ENCODE measurements around the gene PLAC9.

GRCh38 chr10:79287874-79288967, 59.0 kb upstream of the PPIF start:
- PRO-cap: no peak

DNA sequence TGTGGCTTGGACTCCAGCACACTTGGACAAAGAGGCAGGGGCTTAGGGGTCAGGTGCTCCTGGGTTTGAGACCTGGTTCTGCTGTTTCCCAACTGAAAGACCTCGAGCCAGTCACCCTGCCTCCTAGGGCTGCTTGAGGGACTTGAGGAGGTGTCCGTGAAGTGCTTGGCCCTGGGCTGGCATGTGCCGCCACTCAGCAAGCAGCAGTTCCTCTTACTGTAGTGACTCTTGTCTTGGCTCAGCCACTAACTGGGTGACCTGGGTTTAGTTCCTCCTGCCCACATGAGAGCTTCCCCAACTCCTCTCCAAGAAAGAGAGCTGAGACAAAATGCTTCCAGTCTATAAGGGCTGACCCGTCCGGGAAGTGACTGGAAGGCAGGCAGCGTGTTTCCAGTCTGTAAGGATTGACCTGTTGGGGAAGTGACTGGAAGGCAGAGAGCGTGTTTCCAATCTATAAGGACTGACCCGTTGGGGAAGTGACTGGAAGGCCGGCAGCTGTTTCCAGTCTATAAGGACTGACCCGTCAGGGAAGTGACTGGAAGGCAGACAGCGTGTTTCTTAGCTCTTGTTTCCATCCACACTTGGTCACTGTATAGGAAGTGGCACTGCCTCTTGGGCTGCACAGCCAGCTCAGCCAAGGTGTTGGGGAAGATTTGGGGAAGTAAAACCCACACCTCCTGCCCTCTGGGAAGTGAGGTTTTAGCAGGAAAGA, 53.4 kb upstream of the PPIF start:
- PRO-cap: no peak

GRCh38 chr10:79296081-79296977, 50.9 kb upstream of the PPIF start:
- PRO-cap: no peak

- PRO-cap: no peak
Measured at GRCh38 chr10:79311415-79312018, 35.8 kb upstream of the PPIF start.

DNA sequence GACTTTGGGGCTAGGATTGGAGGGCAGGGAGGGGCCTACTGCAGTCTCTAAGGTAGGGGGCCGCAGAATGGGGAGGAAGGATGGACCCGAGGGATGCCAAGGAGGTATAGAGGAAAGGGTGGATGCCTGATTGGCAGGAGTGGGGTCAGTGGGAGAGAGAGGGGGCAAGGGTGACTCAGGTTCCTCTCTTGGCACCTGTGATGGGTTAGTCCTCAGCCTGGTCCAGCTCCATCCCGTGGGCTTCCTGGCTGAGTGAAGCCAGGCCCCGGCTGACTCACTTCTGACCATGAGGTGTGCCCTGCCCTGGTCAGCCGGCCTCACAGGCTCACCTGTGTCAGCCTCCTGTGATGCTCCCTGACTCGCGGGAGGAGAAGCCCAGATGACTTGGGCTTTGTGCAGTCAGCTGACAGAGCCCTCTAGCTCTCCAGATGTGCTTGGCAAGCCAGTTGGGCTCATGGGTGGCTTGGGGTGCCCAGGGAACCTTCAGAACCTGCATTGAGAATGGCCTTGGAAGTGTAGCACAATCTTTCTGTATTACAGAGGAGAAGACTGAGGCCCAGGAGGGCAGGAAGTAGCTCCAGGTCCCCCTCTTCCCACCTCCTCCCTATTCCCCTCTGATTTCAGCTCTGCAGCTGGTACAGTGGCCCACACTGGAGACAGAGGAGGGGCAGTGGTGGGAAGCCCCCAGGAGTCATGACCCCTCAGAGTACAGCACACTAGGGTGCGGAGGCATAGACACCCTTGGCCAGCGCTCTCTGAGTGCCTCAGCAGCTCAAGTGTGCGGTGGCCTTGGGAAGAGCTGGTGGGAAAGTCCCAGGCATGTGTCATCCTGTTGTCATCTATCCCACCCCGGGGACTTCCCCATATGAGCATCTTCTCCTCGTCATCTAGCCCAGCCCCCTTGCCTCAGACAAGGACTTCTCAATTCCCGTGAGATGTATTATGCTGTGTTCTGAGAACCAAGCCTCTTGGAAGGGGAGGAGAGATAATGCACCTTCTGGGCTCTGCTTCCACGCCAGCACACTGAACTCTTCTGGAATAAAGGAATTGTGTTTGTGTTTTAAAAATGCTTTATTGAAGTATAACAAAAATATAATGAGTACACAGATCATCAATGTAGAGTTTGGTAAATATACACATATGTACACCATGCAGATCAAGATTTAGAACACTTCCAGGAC, 15.8 kb upstream of the PPIF start:
- PRO-cap: no peak

GRCh38 chr10:79353574-79353992, 6.3 kb downstream of the PPIF start:
- PRO-cap: no peak

- PRO-cap: no peak
Measured at GRCh38 chr10:79431861-79432456, 13.5 kb downstream of the ZCCHC24 start.

GRCh38 chr10:79450327-79450526, 4.8 kb upstream of the ZCCHC24 start:
- PRO-cap: no peak

DNA sequence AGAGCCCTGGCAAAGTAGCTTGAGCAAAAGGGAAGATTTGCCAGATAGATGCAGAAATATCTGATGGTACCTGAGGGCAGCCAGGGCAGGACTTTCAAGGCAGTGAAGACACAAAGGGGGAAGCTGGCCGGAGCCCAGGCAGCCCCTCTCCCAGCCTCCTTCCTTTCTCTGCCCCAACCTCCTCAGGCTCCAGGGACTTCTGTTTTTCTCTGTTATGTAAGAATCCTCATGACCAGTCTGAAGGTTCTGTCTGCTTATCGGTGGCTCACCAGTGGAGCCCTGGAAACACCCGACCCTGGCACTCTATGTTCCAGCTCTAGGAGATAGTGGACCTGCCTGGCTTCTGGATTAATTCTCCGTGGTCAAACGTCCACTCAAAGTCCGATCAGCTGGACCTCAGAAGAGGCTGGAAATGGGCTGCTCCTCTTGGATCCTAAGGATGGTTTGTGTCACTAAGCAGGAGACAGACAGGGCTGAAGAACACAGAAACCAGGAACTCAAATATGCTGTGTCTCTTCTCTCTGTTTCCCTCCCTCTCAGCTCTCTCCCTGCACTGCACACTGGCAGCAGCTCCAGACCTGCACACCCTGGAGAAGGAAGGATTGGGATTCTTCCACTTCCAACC, 22.3 kb upstream of the ZCCHC24 start:
- PRO-cap: unidirectional peak, plus-strand start at position 271 of the sequence

GRCh38 chr10:79629404-79629780, 18.7 kb downstream of the SFTPA1 start:
- PRO-cap: unidirectional peak, minus-strand start at chr10:79629595

DNA sequence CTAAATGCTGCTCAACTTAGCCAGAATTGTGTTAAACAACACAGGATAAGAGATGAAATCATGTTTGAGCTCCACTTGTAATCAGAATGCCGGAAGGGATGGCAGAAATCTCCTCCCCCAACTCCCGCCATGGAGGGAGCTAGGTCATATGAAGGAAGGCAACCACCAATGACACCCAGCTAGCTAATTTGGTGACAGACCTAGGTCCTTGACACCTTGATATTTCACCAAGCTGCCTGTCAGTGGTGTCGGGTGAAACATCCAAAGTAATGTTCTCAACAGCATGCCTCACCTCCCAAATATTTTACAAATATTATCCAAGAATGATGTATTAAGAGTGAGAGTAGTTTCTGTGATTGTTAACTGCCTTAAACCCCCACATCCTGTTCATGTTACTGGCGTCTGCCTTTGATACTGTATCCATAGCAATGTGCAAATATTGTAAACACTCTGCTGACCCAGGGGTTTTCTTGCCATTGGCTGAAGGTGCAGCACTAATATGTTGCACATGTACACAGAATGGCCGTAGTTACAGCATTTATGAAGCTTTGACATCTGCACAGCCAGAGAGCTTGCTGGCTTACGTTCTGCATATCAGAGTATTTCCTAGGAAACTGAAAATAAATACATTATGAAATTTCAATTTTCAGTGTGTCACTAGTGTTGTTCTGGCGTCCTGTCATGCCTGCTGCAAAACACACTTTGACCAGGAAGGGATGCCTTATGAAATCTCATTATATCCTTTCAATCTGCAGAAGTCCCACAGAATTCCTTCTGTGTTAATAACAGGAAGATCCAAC, 25.9 kb downstream of the TMEM254 start:
- PRO-cap: no peak

DNA sequence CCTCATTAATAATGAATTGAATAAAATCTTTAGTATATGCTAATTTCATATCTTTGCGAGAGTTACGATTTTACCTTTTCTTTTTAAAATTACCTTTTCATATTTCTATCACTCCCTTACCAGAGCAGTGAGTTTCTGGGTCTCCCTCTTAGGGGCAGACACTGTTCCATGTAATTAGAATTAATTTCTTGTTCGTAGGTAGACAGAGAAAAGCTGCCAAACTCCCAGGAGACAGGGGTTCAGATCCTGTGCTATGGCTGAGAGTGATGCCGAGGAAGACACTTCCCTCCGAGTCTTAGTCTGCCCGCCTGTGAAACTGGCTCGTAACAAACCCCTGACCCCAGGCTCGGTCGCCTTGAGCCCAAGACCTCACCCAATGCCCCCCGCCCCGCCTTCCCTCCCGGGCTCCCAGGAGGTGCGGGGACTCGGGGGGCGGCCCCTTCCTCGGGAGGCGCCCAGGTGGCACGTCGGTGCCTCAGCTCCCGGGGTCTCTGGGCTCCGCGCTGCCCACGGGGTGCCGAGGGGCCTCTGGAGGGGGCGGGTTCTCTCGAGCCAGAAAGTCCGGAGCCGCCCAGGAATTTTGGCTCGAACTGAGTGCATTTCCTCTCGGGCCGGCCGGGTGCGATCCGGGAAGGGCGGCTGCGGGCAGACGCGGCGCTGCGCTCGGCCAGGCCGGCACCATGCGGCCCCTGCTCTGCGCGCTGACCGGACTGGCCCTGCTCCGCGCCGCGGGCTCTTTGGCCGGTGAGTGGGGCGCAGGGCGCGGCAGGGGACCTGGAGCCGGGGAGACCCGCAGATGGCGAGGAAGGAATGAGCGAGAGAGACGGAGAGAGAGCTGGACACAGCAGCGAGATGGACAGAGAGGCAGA, at the start of gene PLAC9:
TSS of gene PLAC9 (plus strand) at position 648 of the 869 bp plus-strand sequence.
- PRO-cap: no peak

GRCh38 chr10:80144002-80144305, 11.4 kb downstream of the PLAC9 start:
- PRO-cap: no peak

DNA sequence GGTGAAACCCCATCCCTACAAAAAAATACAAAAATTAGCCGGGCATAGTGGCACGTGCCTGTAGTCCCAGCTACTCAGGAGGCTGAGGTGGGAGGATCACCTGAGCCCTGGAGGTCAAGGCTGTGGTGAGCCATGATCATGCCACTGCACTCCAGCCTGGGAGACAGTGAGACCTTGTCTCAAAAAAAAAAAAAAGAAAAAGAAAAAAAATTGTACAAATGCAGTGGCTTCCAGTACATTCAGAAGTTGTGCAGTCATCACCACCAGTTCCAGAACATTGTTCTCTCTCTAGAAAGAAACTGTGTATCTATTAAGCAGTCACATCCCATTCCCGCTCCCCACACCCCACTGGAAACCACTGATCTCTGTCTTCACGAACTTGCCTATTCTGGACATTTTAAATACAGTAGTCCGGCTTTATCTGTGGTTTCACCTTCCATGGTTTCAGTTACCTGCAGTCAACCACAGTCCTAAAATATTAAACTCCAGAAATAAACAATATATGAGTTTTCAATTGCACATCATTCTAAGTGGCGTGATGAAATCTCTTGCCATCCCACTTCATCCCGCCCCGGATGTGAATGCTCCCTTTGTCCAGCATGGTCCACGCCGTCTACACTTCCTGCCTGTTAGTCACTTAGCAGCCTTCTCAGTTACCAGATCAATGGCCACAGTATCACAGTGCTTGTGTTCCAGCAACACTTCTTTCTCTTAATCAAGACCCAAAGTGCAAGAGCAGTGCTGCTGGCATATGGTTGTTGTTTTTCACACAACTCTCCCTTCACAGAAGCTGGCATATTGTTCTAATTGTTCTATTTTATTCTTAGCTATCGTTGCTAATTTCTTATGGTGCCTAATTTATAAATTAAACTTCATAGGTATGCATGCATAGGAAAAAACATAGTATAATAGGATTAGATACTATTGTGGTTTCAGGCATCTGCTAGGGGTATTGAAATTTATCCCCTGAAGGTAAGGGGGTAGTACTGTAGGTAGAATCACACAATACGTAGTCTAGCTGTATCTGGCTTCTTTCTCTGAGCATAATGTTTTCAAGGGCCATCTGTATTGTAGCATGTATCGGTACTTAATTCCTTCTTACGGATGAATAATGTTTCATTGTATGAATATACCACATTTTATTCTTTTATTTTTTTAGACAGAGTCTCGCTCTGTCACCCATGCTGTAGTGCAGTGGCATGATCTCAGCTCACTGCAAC, 13.4 kb downstream of the PLAC9 start:
- PRO-cap: no peak

- PRO-cap: no peak
Measured at GRCh38 chr10:80149400-80149885, 16.9 kb downstream of the PLAC9 start.

- PRO-cap: no peak
Measured at GRCh38 chr10:80161226-80161840, 28.8 kb downstream of the PLAC9 start.

GRCh38 chr10:80163437-80164556, 31.3 kb downstream of the PLAC9 start:
- PRO-cap: no peak

DNA sequence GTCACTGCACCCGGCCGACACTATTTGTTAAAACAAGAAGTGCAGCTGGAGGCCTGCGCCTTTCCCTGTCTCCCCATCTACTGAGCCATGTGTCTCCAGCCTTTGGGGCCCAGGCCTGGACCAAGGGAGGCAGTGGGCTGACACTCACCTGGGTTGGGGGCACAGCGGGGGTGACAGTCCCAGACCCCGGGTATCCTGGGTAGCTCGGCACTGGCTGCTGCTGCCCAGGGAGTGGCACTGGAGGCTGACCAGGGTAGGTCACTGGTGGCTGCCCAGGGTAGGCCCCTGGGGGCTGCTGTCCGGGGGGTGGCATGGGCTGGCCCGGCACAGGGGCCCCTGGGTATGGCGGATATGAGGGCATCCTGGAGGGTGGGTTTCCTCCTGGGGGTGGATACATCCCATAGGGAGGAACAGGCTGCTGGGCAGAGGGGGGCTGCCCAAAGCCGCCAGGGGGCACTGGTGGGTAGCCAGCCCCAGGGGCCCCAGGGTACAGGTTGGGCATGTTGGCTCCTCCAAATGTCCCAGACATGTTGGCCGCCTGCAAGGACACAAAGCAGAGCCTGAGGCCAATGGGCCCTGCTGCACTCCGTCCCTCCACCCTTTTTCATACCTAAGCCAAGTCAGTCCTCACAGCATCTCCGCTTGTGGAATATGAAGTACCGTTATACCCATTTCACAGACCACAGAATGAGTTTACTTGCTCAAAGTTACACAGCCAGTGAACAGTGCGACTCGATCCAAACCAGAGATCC, 36.3 kb downstream of the ANXA11 start:
- PRO-cap: no peak

DNA sequence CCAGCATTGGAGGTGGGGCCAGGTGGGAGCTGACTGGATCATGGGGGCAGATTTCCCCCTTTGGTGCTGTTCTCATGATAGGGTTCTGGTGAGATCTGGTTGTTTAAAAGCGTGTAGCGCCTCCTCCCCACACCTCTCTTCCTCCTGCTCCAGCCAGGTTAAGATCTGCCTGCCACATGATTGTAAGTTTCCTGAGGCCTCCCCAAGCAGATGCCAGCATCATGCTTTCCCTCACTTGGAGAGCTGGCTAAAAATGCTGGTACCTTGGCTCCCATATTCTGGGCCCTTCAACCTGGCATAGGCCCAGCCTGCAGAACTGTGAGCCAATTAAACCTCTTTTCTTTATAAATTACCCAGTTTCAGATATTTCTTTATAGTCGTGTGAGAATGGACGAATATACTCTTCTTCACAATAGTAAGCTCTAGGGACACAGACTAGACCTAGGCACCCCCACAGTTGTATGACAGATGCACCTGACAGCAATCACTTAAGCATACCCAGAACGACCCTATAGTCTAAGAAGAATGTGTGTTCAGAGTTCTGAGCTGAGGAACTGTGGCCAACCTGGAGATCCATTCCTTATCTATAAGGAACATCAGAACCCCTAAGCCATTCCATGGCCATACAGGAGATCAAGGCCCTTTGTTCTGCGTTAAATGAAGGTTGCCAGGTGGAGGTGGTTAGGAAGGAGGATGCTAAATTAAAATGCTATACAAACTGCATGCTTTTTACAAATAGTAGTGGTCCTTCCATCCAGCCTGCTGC, 26.1 kb downstream of the ANXA11 start:
- PRO-cap: no peak

DNA sequence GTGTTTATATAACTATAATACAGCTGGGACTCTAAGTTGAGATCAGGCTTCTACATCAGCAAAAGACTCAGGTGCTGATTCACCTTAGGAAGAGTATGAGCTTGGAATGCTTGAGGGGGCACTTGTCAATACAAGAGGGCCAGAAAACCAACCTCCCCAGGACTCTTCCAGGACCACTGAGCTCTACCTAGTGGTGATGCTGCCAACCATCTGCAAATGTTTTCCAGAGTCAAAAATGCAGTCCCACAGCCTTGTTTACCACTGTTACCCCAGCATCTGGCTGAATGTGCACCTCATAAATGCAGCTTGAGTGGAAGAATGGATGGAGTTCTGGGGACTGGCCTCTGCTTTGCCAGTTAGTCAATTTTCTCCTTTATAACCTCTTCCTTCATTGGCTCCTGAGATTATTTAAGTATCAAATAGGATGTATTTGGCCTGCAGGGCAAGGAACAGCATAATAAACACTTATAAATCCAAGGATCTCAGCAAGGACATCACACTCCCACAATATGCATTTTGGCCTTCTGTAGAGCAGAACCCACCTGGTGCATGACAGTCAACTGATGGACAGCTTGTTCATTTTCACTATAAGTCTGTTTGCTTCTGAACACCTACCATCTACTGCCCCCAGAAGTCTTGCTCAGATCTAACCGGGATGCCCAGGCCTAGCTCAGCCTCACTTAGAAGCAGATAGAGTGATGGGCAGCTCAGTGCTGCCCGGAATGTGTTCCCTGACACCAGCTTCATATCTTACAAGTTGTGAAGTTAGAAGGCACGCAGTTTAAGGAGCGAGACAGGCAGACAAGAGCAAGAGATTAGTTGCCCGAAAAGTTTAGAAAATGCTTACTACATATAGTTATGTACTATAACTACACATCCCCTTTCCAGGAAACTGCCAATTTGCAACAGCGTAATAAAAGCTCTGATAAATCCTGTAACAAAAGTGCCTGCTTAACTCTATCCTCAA, 20.5 kb downstream of the ANXA11 start:
- PRO-cap: no peak